Epidermal melanocyte (primary cell): ENCODE data around the gene MSH4.

DNA sequence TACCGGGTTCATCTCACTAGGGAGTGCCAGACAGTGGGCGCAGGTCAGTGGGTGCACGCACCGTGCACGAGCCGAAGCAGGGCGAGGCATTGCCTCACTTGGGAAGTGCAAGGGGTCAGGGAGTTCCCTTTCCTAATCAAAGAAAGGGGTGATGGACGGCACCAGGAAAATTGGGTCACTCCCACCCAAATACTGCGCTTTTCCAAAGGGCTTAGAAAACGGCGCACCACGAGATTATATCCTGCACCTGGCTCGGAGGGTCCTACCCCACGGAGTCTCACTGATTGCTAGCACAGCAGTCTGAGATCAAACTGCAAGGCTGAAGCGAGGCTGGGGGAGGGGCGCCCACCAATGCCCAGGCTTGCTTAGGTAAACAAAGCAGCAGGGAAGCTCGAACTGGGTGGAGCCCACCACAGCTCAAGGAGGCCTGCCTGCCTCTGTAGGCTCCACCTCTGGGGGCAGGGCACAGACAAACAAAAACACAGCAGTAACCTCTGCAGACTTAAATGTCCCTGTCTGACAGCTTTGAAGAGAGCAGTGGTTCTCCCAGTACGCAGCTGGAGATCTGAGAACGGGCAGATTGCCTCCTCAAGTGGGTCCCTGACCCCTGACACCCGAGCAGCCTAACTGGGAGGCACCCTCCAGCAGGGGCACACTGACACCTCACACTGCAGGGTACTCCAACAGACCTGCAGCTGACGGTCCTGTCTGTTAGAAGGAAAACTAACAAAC is 46.5 kb upstream of the ACADM start:
- RRBS = no CpG with 5 or more reads among the region's 21 CpGs

DNA sequence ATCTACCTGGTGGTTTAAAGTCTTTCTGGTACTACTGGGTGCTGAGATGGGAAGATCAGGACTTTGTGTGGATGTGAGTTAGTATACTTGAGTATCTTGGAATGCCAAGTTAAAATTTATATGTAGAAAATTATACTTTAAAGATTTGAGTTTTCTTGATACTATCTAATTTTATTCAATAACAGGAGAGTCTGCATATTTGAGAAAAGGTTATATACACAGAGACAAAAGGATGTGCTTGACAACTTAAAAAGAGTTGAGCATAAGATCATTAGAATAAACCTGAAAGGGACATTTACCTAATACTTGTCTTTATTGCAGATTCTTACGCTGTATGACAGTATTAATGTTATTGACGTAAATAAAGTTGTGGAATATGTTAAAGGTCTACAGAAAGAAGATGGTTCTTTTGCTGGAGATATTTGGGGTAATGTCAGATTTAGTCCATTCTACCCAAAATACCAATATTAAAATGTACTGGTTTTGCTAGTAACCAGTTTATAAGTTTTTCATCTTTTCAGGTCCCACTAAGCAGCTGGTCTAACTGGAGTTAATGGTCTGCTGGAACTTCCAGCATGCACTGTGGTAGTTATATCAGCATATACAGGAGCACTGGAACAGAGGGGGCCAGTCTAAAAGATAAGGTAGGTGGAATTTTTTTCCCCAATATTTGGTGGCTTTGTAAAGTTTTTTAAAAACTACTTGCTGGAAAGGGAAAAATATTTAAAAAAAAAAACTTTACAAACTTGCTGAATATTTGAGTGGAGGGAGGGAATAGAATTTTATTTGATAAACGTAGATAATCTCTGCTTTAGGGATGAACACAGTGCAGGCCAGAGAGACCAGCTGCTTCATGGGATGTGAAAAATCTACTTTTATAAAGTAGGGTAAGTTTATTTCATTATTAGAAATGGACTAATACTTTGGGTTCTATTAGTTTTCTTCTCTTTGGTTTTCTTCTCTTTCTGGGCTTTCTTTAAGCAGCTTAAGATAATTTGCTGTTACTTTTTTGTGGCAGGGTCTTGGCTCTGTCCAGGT is 3.9 kb downstream of the RABGGTB start:
- RRBS = no CpG with 5 or more reads among the region's 3 CpGs

GRCh38 chr1:75796163-75797365 is at the start of gene MSH4:
MSH4 (plus strand) TSS chr1:75796882.
- RRBS = 36% methylated on average over 4 of the region's 39 CpGs

DNA sequence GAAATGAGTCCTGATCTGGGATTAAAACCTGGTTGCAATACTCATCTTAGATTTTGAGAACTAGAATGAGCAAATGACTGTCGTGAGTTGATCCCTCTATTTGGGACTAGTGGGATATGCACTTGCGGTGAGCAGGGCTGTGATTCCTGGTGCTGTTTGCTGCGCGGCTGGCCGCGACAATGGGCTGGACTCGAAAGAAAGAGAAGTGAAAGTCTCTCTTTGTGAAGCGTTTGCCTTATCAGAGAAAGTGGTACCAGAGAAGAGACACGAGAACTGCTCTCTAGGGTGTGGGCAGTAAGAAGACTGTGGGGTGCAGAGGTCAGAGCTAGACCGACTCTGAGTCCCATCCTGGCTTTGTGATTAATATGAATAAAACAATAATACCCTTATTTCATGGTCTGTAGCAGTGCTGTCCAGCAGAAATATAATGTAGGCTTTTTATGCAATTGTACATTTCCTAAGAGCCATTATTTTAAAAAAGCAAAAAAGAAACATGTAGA is 8.7 kb downstream of the ST6GALNAC3 start:
- RRBS = no CpG with 5 or more reads among the region's 10 CpGs

DNA sequence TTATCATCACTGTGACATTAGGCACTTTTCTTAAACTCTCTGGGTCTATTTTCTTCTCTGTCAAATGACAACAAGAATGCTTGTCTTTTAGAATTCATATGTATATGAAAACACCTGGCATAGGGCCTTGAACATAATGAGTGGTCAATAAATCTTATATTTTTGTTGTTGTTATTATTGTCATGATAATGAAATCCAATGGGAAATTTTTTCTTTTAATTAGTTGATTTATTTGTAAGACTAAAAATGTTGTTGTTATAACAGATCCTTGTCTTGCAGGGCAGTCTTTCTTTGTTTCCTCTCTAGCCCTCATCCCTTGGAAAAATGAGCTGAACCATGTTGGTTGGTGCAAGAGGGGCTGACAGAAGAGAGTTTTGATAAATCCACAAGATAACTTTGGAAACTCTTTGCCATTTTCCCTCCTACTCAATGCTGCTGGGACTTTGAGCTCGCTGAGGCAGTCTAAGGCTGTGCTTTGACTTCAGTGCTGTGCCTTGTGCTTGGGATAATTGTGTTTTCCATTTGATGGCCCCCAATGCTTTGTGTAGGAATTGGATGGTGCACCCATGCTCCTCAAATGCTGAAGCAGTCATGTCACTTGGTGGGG is 31.6 kb downstream of the ST6GALNAC3 start:
- RRBS = no CpG with 5 or more reads among the region's 1 CpG

DNA sequence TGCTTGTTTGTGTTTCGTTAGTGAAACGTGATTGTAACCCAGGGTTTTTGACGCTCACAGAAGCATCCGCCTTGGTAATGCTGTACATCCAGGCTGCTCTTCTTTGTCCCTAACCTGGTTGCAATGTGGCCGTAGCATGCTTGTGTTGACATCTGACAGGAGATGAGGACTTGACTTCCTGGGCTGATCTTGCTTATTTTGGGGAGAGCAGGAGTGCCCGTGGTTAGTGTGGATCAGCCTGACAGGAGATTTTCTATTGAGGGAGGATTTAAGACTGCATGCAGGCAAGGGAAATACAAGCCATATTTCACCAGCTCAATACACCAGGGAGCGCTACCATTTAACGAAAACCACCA is 80.0 kb downstream of the ST6GALNAC3 start:
- RRBS = no CpG with 5 or more reads among the region's 8 CpGs

DNA sequence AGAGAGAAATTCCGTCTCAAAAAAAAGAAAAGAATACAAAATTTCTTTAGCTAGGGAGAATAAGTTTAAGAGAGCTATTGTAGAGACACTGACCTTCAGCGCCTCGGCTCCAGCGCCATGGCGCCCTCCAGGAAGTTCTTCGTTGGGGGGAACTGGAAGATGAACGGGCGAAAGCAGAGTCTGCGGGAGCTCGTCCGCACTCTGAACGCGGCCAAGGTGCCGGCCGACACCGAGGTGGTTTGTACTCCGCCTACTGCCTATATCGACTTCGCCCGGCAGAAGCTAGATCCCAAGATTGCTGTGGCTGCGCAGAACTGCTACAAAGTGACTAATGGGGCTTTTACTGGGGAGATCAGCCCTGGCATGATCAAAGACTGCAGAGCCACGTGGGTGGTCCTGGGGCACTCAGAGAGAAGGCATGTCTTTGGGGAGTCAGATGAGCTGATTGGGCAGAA is 167.6 kb upstream of the ST6GALNAC5 start:
- RRBS = 100% methylated on average over 1 of the region's 22 CpGs

GRCh38 chr1:77279908-77280439 is 1.8 kb upstream of the AK5 start:
- RRBS = no CpG with 5 or more reads among the region's 3 CpGs

GRCh38 chr1:77623866-77624623 is 58.4 kb downstream of the ZZZ3 start:
- RRBS = no CpG with 5 or more reads among the region's 2 CpGs

GRCh38 chr1:77796418-77796845 is 17.0 kb downstream of the MIGA1 start:
- RRBS = no CpG with 5 or more reads among the region's 3 CpGs

DNA sequence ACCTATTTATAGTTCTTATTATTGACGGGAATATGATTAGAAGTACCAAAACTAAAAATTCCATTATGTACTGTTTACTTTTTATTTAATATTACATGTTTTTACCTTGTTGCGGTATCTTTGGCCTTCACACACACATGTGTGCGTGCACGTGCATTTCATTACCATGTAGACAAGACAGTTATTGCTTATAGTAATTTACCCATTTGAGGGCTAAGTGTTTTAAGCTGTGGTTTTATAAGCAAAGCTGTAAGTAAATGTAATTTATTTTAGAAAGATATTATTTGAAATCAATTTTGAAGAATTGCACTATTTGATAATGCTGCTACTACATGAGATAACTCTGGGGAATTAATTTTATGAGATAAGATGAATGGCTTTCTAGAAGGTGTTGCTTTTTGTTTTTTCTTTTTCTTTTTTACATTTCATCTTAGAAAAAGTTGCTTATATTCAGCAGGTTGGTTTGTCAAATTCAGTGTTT is 11.0 kb upstream of the NEXN start:
- RRBS = no CpG with 5 or more reads among the region's 4 CpGs

- RRBS = no CpG with 5 or more reads among the region's 2 CpGs
These were observed 40.7 kb downstream of the NEXN start for GRCh38 chr1:77929131-77929543.

DNA sequence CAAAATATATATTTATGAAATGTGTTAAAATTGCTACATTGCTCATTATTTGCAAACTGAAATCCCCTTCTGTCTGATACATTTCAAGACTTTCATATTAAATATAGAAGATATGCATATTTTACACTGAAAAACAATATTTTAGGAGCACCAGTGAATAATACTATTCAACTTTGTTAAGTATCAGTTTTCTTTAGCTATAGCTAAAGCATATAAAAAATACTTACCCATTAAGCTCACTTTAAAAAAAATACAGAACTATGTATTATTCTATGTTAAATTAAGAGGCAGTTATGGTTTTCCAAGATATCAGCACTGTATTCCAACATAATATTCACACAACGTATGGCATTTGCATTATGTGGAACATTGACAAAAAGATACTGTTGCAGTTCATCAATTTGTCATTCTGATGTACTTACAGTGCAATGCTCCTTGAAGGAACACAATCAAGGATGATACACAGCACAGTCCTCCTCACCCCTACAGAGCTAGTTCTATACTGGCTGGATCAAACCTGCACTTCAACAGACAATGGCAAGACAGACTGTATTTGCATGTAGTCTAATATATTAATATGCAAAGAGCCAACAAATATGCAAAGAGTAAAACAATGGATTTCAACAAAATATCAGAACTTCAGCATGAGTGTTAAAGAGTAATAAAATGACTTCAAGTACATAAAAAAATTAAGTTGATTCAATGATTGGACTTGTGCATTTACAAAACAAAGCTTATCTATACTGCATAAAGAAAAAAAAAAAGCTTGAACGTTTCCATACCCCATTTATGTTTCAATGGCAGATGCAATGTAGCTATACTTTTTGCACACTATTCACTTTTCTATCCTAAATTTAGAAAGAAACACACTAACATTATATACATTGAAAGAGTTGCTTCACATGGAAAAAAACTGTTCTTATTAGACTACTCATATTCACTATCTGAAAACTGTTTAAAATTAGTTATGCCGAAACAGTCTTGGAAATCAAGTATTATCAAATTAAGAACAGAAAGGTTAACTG is 31.5 kb downstream of the FUBP1 start:
- RRBS = no CpG with 5 or more reads among the region's 3 CpGs

DNA sequence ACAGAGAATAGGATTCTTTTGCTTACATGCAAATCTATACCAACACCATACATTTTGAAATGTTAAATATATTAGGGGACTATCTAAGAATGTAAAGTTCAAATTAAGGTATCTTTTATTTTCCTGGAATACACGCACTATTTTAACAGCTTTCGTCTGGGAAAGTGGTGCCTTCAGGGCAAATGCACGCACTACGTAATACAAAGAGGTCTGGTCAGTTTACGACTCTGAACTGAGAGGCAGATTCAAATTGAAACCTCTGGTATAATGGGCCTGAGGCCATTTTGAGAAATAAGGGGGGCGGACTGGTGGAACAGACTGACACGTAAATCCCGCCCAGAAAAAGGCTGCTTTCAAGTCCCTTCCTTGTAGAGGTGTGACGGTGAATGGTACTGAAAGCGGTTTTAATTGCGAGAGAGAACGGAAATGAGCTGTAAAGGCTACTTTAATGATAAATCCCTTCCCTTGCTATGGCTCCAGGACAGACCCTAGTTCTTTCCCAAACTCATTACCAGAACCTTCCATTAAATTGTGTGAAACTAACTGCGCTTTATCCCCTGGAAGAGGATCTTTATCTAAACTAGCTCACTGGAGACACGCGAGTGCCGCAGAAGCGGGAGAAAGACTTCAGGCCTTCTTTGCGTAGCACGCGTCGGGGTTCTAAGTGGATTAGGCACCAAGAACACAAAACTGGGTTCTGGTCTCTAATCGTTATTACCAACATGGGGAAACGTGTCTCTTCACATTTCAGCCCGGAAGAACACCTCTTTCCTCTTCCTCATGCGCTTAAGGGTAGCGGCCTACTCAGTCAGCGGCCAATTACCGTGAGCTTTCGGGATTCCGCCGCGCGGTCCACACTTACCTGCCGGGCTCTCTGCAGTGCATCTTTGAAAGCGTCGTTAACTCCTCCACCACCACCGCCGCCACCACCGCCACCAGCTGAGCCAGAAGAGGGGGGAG is 569 bp downstream of the FUBP1 start:
- RRBS = 3% methylated on average over 8 of the region's 39 CpGs

- RRBS = no CpG with 5 or more reads among the region's 11 CpGs
These were observed 624 bp upstream of the GIPC2 start for GRCh38 chr1:78045070-78045614.

DNA sequence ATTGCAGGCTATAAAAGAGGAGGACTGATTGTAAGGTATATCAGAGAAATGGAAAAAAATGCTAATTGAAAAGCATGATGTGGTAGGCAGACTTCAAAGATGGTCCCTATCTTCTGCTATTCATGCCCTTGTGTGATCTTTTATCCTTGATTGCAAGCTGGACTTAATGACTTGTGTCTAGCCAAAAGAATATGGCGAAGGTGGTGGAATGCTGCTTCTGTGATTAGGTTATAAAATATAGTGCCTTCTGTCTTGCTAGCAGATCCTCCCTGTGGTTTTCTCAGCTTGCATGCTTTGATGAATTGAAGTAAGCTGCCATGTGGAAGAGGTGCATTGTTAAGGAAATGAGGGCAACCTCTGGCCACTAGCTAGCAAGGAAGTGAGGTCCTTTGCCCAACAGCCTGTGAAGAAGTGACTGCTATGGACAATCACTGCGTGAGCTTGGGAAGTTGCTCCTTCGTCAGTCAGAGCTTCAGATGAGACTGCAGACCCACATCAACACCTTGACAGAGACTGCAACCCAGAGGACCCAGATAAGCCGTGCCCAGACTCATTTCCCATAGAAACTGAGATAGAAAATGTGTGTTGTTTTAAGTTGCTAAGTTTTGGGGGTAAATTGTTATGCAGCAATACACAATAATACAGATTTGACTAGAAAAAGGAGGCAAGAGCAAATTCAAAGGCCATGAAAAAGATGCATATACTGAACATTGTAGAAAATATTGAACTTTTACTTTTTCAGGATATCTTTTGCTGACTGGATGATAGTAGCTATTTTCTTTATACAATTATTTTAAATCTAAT is 109.4 kb downstream of the GIPC2 start:
- RRBS = no CpG with 5 or more reads among the region's 4 CpGs

GRCh38 chr1:78491288-78492298 is 819 bp downstream of the PTGFR start:
- RRBS = no CpG with 5 or more reads among the region's 42 CpGs

- RRBS = no CpG with 5 or more reads among the region's 3 CpGs
These were observed 2.6 kb upstream of the IFI44L start for GRCh38 chr1:78617699-78617961.

- RRBS = no CpG with 5 or more reads among the region's 6 CpGs
These were observed 653 bp downstream of the IFI44 start for GRCh38 chr1:78650179-78650789.

DNA sequence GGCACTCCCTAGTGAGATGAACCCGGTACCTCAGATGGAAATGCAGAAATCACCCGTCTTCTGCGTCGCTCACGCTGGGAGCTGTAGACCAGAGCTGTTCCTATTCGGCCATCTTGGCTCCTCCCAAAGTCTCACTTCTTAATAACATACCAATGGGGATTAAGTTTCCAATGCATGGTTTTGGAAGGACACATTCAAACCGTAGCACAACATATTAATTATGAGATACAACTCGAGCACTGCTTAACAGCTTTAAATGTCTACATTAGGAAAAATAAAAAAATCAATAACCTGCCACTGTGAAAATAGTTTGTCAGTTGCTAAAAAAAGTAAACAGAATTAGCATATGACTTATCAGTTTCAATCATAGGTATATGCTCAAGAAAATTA is 855.6 kb upstream of the ADGRL2 start:
- RRBS = no CpG with 5 or more reads among the region's 8 CpGs